Mesenchymal stem cell of Wharton's jelly (primary cell): Measurements from ENCODE around the gene NAGK.

DNA sequence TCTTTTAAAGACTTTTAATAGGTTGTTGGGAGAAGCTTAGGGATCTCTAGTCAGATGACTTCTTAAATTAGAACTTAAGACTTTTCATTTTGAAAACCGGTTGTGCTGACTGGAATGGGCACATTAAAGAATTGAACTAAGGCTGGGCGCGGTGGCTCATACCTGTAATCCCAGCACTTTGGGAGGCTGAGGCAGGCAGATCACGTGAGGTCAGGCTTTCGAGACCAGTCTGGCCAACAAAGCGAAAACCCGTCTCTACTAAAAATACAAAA is 8.8 kb upstream of the AAK1 start:
- CAGE, long polyA plus RNA, result no peak

- CAGE, long polyA plus RNA, result no peak
Measured at GRCh38 chr2:69768153-69768689, 26.3 kb downstream of the ANXA4 start.

DNA sequence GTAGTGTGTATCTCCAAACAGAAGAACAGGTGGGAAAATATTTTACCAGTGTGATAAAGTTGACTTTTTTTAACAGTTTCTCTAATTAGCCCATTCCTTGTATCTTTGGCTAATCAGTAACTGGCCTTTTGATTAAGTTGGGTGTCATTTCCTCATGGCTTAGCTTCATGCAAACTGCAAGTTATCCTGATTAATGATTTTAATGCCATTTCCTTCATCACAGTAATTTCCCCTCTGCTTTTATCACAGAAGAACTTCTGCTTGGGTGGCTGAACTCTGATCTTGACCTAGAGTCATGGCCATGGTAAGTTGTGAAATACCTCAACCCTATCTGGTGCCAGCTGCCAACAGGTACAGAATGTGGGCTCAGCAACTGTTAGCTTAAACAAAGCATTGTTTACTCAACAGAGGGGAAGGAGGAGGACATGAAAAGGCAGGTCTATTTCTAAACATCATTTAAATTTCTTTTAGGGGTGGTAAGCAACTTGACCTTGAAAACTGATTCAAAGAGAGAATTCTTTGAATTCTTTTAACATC is 39.4 kb downstream of the ANXA4 start:
- CAGE, long polyA plus RNA, result no peak

DNA sequence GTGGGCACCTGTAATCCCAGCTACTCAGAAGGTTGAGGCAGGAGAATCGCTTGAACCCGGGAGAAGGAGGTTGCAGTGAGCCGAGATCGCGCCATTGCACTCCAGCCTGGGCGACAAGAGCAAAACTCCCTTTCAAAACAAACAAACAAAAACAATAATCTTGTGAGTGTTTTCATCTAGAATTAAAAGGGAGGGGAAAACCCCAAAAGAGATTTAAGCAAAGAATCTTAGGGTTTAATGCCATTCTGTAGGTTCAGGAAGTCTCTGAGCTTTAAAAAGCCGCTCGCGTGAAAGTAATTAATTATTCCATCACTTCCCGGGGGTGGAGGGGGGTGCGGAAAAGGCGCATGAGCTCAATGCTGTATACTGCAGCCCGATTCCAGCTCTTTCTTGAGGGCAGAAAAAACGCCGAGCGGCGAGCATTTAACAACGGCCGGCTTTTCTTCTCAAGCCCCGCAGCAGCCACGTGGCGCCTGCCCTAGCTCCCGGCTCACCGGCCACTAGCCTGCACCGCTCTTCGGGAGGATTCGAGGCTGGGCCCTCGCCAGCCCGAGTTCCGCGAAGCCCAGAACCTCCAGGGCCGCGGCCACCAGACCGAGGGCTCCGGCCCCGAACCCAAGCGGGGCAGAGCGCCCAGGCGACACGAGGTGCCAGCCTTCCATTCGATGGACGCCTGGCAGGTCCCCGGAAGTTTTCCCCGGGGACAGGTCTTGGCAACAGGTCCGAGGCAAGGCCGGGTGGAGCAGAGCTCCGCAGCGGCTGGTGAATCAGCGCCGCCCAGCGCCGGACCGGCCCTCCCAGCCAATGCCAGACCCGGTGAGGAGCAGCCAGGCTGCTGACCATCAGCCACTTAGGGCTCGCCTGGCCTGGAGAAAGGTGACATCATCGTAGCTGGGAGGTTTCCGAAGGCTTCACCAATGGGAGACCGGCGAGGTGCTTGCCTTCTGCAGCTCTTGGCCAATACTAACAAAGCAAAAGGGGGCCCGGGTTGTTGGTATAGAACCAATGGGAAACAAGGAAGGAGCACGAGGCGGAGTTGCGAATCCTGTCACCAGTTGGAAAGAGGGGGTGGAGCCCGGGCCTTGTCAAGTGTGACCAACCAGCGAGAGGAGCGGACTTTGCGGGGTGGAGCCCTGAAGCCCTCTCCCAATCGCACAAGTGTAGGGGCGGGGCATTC is 699 bp upstream of the MXD1 start:
- CAGE, long polyA plus RNA, result no peak

DNA sequence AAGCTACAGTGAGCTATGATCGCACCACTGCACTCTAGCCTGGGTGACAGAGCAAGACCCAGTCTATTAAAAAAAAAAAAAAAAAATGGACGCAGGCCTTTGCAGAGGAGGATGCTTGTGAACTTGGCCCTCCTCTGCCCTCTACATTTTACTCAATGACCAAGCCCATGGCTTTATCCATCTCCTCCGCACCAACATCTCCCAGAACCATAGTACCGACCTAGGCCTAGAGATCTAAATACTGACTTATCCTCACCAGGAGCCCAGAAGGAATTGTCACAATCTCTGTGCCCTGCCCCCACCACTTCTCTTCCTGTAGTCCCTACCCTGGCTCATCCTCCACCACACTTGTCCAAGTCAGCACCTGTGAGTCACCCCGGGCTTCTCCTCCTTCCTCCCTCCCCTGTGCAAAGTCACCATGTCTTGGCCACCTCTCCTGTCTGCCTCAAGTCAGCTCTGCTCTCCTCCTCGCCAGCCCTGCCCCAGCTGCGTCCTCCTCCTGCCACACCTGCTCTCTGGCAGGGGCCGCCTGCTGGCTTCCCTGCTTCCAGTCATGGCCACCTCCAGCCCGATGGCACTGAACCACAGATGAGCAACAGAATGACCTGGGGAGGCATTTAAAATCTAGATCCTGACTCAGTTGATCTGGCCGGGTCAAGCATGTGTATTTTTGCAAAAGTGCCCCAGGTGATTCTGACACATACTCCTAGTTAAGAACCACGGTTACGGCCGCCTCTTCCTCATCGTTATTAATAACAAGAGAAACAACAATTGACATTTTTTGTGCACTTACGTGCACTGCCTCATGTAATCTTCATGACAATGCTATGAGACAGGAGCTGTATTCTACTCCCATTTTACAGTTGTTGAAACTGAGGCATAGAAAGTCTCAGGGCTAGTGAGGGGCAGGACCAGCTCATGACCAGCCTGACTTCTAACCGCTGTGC is 36.0 kb upstream of the ASPRV1 start:
- CAGE, long polyA plus RNA, result no peak

DNA sequence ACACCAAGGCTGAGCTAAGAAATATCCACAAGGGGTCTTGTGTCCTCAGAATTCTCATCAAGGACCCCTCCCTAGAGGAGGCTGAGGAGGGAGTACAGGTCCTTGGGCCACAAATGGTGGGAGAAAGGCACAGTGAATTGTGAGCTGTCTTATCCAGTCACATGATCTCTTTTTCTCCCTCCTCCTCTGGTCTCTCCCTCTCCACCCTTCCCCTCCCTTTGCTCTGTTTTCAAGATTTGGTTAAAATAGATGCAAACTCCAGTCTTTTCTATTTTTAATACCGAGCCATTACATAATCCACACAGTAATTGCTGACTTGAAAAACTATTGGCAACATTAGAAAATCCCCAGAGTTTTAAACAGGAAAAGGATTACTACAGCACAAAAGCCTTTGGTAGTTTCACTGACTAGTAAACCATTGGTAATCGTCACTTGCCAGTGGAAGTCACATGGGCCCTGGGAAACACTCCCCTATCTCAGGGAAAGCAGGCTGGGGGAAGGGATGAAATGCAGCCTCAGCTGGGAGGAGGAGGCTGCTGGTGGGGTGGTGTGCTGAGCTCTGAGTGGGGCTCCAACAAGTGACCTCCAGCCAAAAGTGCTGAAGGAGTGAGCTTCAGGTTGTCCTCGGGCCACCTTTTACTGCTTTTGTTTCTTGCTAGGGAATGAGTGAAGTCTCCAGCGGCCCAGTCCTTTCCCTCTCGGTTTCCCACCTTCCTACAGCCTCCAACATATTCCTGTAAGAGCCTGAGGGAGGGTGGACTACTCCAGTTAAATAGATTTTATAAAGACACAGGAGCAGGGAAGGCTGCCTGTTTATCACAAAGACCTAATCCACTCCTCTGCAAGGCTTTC is 57.3 kb upstream of the PCBP1 start:
- CAGE, long polyA plus RNA, result no peak

DNA sequence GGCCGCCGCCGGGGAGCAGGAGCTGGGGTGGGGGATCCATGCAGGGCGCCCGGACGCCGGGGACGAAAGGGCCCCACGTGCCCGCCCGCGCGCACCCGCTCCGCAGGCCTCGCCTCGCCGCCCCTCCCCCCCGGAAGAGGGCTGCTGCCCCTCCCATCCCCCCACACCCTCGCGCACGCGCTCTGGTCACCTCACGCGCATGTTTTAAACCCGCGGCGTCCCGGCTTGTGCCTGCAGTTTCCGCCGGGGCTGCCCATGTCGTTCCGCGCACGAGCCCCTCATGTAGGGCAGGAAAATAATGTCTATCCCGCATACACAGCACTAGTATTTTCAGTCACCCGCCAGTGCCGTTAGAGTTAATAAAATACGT is 409 bp upstream of the PCBP1 start:
- CAGE, long polyA plus RNA, result no peak

- CAGE, long polyA plus RNA, result no peak
Measured at GRCh38 chr2:70089173-70089968, 2.1 kb downstream of the PCBP1 start.

DNA sequence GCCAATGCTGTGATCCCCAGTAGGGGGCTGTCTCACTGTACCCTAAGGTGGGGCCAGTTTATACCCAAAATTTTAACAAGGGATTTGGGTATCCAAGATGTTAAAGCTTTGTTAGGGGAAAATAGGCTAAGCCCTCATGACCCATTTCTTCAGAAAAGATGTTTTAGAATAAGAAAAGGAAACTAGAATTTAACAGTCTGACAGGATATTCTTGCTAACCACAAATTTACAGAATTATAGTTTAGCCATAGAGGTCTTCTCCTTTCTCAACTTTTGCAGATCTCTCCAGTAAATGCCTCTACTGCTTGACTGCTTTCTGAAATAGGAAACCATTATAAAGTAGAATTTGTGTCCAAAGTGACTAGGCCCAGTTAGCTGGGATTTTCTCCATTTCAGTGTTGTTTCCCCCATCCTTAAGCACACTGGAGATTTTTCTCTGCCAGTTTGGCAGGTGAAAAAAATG is 16.5 kb downstream of the PCBP1 start:
- CAGE, long polyA plus RNA, result no peak

DNA sequence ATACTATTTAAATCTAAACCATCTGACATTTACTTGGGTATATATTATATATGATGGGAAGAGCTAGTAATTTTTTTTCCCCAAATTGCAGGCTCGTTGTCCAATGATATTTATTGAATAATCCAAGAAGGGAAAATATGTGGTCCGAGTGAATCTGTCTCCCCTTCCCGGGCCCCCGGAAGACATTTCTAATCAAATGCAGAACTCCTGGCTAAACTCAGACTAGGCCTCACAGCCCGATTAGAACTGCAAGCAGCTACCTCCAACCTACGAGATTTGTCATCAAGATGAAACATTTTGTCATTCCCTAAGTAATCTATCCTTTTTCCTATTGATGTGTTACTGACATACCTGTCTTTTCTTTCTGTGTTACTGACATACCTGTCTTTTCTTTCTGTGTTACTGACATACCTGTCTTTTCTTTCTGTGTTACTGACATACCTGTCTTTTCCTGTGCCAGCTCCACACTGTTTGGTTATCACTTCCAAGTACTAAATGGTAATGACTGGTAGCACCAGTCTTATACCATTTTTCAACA is 17.4 kb downstream of the PCBP1 start:
- CAGE, long polyA plus RNA, result no peak

DNA sequence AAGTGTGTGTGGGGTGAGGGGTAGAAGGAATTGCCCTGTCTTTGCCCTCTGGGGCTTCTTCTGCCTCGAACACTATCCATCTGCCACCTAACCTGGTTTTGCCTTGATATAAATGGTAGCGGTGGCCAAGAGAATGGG is 49.9 kb downstream of the C2orf42 start:
- CAGE, long polyA plus RNA, result no peak

DNA sequence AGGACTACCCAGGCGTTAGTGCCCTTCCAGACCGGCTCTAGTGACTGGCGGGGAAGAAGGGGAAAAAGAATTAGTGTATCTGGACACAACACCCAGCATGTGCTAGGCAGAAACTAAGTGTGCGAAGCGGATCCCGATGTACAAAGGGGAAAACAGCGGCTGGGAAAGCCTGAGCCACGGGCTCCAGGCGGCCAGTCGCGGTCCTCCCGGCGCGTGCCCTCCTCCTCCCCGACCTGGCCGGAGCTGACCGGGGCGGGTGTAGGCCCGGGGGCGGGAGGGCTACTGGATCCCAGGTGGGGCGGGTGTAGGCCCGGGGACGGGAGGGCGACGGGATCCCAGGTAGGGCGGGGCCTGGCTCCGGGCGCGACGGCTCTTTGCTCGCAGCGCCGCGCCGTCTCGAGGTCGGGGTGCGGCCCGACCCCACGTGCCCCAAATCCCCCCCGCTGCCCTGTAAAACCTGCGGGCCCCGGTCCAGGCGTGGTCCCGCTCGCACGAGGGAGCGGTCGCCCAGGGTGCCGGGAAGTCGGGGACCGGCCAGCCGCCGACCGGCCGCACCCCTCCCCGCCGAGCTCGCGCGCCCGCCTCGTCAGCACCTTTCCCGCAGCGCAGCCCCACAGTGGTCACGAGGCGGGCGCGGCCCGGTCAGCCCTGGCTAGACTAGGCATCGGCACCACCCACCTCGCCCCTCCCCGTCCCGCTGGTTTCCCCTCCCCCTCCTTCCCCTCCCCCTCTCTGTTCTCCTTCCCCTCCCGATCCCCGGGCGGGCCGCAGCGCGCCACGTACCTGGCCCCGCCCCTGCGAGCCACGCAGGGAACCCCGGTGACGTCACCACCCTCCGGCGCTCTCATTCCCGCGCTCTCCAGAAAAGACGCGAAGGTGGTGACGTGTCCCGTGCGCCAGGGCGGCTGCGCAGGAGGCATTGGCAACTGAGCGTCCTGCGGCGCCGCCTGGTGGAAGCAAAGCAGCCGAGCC is 48.6 kb downstream of the C2orf42 start:
- CAGE, long polyA plus RNA, result no peak

DNA sequence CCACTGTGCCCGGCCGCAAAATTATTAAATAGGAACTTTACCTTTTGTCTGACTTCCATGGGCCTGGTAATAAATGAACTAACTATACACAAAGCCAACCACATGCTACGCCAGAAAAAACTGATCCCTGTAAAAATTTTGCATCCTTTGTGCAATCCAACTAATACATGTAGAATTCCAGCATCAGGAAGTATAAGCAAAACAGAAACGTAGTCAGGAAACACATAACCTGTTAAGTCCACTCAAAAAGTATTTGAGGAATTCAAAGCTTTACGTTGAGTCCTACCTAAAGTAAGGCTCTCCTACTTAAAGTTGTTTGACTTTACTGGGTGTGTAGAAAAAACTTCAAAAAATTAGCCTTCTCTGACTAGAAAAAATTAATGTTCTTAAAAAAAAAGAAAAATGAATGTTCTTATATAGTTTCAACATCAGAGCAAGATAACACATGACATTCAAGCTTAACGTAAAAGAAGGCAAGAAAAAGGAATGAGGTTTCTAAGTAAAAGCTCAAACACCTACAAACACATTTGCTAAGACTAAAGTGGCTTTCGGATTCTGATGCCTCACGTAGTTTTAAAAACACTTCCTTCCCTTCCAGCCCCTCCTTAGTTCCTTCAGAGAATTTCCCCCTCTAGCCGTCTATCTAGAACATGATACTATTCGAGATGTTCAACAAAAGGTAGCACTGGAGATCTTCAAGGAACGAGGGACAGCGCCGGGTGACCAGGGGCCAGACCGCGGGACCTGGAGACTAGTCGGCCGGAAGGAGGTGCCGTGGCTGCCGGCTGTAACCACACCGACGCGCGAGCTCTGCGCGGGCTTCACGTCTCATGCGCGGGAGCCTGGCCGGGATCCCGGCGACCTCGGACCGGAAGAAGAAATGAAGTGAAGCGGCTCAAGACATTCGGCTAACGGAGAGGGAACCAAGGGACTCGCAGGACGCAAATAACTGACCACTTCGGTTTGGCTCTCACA is 619 bp downstream of the SNRPG start:
- CAGE, long polyA plus RNA, result no peak

DNA sequence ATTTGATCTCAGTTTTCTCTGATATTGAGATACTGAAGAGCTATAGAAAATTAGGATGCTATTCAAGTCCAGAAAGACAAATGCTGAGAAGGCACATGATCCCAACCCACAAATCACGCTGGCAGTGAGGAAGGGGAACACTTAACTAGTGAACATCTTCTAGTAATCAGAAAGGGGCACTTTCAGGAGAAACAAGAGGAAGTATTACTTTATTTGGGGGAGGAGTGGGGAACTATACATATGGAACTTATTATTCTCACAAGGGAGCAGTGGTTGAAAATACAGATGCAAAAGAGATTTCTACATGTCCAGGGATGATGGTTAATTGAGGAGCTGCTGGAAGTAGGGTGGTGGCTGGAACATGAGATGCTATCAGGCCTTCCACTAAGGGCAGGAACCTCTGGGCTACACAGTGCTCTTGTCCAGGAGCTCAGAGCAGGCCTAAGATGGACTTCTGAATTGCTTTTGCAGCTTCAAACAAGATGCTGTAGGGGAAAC is 79.3 kb downstream of the TGFA start:
- CAGE, long polyA plus RNA, result no peak

DNA sequence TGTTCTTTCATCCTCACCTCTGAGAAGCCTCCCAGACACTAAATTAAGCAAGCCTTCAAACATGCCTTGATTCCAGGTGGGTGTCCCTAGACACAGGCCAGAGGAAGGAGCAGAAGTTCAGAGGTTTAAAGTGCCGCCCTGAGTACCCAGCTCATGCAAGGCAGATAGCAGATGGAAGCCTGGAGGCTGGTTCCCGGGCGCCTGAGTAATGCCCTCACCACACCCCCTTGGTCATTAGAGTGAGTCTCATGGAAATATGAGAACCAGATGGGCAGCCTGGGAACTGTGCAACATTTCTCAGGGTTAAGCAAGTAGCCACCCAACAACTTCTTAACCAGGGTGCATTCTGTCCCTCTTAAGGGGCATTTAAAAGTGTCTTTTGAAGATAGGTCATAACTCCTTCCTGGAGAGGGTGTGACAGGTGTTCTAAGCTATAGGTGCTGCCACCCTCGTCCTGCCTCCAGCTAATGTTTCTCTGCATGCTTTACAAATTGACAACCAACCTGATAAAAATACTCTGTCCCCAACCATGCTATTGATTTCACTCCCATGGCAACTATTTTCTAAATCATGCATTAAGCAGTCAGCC is 44.0 kb downstream of the TGFA start:
- CAGE, long polyA plus RNA, result no peak

DNA sequence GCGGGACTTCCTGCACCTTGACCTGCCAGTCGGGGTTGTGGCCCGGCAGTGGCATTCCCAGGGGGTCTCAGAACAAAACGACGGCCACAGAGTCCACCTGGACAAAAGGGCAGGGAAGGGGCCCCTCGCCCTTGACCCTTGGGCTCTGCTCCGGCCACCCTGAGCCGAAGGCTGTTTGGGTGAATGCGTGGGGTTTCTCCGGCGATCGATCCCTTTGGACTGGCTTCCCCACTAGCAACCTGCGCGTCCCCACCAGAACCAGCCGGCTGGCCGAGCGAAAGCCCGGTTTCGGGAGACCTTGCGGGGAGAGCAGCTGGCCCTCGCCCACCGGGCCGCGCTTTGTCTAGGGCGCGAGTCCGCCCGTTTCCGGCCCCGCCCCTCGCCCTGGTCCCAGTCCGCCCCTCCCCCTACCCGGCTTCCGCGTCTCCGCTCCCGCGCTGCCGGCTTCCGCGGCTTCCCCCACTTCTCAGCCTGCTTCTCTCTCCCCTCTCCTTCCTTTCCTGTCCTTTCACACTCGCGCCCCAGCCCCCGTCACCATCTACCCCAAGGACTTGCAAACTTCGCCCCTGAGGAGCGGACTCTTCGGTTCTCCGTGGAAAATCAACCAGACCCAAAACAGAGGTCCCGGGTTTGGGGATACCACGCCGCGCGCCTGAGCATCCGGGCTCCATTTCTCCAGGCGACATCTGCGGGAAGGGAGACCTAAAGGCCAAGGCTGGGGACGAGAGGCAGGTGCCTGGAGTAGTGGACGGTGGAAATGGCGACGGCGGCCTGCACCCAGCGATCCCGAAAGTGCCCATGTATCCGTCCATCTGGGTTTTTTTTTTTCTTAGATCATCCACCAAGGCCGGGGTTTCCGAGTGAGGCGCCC is 12.7 kb upstream of the VAX2 start:
- CAGE, long polyA plus RNA, result no peak

DNA sequence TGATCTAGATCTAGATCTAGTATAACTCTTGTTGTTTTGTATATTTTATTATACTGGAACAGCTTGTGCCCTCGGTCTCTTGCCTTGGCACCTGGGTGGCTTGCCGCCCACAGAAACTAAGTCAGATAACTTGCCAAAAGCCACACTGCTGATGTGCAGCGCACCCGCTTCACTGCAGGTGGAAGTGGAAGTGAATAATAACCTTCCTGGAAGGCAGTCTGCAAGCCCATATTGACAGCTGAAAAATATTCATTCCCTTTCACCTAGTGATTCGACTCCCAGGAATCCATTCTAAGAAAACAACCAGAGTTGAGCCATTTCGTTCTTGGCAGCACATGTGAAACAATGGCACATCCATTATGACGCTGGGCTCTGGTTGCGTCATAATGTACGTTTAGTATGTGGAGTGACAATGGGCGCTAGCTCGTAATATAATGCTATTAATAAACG is 648 bp upstream of the ANKRD53 start:
- CAGE, long polyA plus RNA, result no peak

DNA sequence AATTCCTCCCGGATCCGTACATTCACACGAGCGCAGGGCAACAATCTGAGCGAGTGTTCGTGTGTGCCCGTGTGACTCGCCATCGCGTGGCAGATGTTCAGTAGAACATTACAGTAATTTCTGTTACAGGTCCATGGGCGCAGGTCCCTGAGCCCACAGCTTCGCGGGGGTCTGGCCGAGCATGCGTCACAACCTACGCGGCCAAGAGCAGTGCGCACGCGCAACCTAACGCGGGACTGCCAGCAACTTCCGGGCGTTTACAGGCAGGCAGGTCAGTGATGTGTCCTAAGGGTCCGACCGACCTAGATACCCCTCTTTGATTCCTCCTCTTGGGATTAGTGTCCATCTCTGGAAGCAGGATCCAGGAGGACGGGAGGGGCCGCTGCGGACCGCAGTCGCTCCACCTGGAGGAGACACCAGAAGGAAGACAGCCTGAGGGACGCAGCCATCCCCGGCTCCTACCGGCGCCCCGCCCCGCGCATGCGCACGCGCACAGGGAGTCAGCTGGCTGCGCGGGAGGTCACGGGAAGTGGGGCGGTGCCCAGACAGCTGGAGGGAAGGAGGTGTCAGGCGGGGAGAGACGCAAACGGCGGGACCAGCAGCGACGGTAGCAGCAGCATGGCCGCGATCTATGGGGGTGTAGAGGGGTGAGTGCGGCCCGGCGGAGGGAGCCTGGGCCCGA is at the start of gene NAGK:
NAGK (plus strand) TSS at position 583 of the 682 bp plus-strand sequence.
- CAGE, long polyA plus RNA, result start-site peak on the plus strand centred at position 551 of the sequence, 70 bp wide, 700 and 304 reads in 2 replicates

DNA sequence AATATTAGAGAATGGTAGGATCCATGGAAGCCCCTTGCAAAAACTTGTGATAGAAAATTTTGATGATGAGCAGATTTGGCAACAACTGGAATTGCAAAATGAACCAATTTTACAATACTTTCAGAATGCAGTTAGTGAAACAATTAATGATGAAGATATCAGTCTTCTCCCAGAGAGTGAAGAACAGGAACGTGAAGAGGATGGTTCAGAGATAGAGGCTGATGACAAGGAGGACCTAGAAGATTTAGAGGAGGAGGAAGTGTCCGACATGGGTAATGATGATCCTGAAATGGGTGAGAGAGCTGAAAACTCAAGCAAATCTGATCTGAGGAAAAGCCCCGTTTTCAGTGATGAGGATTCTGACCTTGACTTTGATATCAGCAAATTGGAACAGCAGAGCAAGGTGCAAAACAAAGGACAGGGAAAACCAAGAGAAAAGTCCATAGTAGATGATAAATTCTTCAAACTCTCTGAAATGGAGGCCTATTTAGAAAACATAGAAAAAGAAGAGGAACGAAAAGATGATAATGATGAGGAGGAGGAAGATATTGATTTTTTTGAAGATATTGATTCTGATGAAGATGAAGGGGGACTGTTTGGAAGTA is 2.6 kb downstream of the MPHOSPH10 start:
- CAGE, long polyA plus RNA, result no peak

DNA sequence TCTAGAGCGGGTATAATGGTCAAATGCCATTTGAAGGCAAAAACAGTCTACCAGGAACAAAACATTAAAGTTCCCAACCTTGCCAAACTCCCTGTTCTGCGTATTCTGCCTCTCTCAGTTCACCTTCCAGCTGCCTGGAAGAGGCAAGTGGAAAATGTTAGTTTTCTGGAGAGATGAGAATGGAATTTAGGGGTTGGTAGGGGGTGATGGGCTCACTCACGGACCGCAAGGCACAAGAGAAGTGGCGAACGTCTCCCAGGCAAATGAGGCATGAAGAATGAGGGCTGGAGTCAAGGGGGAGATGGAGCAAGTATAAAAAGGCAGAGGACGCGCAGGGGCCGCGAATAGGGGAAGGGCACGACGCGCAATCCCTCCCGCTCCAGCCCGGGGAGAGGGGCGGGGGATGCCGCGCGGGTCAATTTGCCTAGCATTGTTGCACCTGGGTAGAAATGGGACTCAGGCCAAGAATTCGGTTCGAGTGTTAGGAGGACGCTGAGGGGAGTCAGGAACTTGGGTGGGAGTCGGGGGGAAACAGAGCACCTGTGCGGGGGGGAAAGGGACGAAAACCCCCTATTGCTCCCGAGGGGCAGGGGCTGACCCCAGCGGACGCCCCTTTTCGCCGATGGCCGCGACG is 655 bp downstream of the PAIP2B start:
- CAGE, long polyA plus RNA, result no peak